Fibroblast of villous mesenchyme (primary cell): Measurements from ENCODE around the genes TMEM255B and C13orf46.

- CAGE, long polyA plus RNA: no peak
These were observed 7.5 kb downstream of the ADPRHL1 start for GRCh38 chr13:113445844-113446204.

- CAGE, long polyA plus RNA: no peak
These were observed 3.5 kb downstream of the ADPRHL1 start for GRCh38 chr13:113449723-113450185.

DNA sequence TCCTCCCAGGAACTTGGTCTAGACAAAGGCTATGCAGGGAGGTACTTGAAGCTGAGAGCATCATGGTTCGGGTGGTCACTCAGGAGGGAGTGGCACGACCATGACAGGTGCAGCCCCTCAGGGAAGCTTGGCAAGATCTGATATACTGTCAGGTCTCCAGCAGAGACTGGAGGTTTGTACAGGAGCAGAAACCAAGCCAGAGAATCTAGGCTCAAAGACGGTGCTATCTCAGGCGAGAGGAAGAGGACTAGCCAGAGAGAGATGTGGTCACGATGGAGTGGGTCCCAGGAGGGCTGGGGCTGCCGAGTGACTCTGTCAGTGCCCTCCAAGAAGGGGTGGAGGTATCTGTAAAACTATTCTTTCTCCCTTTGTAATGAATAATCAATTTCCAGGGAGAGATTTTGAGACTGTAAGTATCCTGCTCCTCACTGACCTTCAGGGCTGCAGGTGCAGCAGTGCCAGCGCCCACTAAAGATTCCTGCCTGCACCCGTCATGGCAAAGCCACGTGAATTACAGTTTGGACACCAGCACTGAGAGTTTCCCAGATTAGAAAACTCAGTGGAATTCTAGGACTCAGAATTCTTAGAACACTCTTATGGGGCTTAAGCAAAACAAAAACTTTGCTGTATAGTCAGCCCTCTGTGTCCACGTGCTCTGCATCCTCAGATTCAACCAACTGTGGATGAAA is 9.9 kb downstream of the TMCO3 start:
- CAGE, long polyA plus RNA: no peak

DNA sequence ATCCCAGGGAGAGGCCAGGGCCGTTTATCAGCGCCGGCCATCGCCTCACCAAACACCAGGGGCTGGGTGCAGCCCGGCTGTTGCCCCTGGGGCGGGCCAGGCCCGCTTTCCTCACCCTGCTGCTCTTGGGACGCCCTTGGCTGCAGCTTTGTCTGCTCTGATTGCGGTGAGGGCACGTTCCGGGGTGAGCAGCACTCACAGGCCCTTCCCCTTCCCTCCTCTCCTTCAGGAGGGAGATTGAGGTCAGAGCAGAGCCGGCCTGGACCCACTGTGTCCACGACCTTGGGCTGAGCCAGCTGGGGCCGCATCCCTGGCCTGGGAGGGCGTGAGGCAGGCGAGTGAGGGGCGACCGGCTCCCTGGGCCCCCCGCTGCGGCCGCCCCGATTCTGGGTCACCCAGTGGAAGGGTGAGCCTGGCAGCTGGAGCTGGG is 285 bp upstream of the ATP4B start:
- CAGE, long polyA plus RNA: no peak

DNA sequence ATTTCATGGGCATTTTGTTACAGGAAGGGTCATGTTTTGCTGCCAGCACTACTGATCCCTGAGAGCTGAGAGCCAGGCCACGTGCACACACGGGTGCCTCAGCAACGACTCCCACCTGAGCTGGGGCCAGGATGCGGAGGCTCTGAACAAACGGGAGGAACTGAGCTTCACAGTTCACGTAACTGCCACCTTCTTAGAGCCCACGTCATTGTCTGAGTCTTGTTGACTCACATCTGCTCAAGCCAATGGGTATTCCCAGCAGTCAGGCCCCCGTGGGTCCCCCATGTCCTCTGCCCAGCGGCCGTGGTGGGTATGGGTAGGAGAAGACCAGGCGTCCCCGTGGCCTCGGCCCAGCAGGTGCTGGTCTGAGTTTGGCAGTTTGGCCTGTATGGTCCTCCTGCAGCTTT is 16.4 kb upstream of the TMEM255B start:
- CAGE, long polyA plus RNA: no peak

DNA sequence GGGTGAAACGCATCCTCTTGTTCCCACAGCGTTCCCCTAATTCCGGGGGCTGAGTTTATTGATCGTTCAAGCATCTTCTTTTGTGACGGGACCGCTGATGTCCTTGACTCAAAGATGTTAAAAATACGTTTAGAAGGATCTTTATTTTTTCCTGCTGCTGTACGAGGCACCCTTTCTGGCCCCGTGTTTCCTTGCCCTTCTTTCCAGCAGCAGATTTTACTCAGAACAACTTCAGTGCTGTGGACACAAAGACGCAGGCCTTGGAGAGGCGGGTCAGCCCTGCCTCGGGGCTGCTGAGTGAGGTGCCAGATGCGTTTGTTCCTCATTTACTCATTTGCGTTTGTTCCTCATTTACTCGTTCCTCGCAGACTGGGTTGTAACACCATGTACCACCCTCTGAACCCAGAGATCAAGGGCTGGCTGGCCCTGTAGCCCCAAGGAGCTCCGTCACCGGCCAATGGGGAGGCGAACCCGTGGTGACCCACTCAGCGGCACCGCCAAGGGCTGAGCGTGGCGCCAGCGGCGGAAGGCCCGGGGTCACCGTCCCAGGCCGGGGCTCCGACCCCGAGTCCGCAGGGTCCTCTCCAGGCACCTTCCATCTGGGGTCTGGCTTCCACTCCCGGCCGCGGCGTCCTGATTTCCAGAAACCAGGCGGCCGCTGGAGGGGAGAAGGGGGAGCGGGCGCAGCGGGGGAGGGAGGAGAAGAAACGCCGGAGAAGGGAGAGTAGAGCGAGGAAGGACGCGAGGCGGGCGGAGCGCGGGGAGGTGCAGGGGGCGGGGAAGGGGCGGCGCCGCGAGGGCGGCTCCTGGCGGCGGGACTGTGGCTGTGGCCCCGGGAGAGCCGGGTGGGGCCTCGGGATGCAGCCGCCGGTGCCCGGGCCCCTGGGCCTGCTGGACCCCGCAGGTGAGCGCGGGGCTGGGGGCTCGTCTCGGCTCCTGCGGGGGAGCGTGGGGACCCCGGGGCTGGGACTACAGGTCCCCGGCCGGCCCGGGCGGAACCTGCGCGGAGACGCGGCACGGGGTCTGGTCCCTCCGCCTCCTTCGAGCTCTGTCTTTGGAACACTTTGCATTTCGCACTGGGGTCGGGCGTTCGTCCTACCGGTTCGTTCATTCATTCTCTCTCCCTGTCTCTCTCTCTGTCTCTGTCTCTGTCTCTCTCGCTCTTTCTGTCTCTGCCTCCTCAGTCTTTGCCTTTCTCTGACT is at the start of gene TMEM255B:
TSS of gene TMEM255B (plus strand) at position 815 of the 1,203 bp plus-strand sequence.
- CAGE, long polyA plus RNA: no peak

GRCh38 chr13:113786739-113787059 is 27.7 kb downstream of the TMEM255B start:
- CAGE, long polyA plus RNA: no peak

- CAGE, long polyA plus RNA: no peak
These were observed 41.9 kb downstream of the GAS6 start for GRCh38 chr13:113821879-113822439.

- CAGE, long polyA plus RNA: no peak
These were observed 24.1 kb downstream of the GAS6 start for GRCh38 chr13:113839514-113840444.

- CAGE, long polyA plus RNA: no peak
These were observed 13.2 kb downstream of the GAS6 start for GRCh38 chr13:113850456-113851324.

DNA sequence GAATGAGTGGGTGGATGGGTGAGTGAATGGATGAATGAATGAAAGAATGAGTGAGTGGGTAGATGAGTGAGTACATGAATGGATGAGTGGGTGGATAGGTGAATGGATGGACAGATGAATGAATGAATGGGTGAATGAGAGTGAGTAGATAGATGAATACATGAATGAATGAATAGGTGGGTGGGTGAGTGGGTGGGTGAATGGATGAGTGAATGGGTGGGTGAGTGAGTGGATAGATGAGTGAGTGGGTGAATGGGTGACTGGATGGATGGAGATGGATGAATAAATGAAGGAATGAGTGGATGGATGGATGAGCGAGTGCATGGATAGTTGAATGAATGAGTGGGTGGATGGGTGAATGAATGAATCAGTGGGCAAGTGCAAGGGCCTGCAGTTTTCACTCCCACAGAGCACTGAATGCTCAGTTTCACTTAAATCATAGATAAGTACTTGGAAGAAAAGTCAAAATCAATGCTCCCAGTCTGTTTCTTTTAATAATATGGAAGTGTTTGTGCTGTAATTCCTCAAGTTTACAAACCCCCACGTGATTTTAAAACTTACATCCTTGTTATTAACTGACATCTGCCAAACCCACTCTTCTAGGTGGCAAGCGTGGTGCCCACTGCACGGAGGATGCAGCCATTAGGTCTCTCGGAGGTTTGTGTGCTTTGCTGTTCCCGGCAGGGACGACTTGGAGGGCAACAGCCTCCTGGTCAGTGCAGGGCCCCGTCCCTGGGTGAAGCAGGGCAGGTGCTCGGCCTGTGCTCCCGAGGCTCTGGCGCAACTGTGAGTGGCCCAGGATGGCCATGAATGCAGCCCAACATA is 12.3 kb downstream of the GAS6 start:
- CAGE, long polyA plus RNA: no peak

DNA sequence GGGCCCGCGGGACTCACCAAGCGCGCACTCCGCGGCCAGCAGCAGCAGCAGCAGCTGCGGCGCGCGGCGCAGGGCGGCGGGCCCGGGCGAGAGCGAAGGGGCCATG is 207 bp downstream of the GAS6 start:
- CAGE, long polyA plus RNA: no peak

DNA sequence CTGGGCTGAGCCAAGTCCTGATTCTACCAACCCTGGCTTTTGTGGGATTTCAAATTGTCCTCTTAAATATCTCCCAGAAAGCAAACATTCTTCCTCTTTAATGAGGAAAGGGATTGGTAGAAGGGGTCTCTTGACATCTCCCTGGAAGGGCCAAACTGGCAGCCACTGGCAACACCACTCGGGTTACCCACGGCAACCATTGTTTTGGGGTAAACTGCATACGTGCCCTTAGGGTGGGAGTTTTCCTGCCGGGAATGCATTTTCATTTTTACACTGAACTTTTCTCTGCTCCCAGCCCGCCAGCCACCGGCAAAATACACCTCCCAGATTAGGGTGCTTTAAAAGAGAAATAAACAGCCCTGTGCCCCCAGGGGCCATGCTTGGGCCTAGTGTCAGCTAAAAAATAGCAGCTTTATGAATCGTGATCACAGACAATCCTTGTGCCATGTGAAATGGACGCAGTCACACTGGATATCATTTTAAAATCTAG is 38.4 kb downstream of the C13orf46 start:
- CAGE, long polyA plus RNA: no peak

DNA sequence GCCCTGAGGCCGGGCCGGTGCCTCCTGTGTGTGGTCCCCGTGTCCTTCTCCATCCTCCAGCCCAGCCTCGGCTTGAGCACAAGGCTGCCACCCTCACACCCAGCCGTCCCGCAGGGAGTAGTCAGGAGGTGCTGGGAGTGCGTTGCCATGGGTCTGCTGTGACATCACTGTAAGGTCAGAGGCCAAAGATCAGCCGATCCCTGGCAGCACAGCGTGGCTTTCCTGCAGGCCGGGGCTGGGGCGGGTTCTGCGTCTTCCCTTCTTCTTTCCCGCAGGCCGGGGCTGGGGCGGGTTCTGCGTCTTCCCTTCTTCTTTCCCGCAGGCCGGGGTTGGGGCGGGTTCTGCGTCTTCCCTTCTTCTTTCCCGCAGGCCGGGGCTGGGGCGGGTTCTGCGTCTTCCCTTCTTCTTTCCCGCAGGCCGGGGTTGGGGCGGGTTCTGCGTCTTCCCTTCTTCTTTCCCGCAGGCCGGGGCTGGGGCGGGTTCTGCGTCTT is at the start of gene C13orf46:
TSS of gene C13orf46 (minus strand) at position 132 of the 491 bp plus-strand sequence.
- CAGE, long polyA plus RNA: no peak

- CAGE, long polyA plus RNA: no peak
These were observed 41.3 kb upstream of the C13orf46 start for GRCh38 chr13:114014844-114015986.

- CAGE, long polyA plus RNA: no peak
These were observed 50.6 kb downstream of the RASA3 start for GRCh38 chr13:114081713-114082251.

DNA sequence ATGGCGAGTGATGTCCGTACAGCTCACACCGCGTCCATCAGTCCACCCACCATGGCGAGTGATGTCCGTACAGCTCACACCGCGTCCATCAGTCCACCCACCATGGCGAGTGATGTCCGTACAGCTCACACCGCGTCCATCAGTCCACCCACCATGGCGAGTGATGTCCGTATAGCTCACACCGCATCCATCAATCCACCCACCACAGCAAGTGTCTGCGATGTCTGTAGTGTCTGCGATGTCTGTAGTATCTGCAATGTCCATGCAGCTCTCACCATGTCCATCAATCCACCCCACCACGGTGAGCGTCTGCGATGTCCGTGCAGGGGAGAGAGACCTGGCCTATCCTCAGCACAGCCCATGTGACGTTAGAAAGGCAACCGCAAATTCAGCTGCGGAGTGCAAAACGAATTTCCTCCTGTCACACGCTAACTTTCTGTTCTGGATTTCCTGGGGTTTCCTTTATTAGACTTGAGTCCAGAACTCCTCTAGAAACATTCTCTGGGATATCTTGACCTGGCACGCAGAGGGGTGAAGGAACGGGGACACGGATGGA is 18.5 kb downstream of the RASA3 start:
- CAGE, long polyA plus RNA: no peak

DNA sequence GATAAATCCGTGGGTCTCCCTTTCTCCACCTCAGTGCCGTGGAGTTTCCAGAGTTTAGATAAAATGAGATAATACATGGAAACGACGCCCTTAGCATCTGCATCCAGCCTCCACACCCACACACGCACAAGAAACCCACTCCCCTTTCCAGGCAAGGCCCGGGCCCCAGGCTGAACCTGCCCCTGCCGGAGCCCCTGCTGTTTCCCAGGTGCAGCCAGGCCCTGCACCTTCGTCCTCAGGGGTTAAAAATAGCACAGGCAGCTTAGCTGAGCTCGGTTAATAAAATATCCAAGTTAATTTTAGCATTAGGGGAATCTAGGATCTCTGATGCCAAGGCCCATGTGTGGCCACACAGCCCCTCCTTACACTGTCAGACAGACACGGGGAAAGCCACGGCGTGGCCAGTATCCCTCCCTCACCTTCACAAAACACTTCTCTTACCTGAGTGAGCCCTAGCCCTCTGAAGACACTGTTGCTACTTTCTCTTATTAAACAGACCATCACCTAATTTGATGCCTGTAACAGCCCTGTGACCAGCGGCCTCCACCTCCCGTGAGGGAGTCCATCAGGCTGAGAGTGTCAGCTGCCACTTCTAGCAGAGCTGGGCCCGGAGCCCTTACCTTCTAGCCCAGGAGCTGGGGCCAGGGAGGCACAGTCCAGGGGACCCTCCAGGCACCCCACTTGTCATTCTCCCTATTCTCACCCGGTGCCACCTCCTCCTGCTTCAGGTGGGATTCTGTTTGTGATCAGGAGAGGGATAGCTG is 4.4 kb downstream of the RASA3 start:
- CAGE, long polyA plus RNA: no peak

DNA sequence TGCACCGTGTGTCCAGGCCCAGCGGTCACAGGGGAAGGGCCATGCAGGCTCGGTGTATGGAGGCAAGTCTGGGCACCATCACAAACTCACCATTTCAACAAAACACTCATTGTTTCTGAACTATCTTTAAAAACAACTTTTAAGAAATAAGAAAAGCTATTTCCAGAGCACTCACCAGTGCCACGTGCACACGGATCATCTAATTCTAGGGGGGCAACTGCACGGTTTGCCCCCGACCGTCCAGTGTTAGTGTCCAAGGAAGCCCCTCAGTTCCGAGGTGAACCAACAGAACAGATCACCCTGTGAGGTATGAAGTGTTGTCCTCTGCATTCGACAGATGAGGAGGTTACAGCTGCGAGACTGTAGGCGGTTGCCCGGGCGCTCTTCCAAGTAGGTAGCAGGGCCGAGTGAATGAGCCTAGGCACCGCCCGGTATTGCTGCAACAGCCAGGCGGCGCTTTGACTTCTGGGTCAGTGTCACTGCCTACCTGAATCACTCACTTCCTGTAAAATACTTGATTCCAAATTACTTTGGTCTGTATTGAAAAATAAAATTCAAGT is 19.1 kb upstream of the RASA3 start:
- CAGE, long polyA plus RNA: no peak

DNA sequence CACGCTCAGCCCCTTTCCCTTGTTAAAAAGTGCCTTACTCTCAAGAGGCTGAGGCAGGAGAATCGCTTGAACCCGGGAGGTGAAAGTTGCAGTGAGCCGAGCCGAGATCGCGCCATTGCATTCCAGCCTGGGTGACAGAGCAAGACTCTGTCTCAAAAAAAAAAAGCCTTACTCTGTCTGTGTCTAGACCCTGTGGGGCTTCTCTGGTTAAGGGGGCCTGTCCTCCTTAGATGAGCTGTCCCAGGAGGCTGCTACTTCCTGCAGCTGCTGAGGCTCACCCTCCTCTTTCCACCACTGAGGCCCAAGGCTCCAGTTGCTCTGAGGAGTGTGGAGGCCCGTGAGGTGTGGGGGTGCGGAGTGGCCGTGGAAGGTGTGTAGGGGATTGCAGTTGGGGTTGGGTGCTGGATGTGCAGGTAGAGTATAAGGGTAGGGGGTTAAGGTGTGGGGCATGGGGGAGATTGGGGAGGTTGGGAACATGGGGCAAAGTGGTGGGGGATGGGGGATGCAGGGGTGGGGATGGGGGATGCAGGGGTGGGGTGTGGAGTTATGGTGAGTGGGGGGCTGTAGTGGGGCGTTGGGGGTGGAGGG is 22.1 kb upstream of the RASA3 start:
- CAGE, long polyA plus RNA: no peak